Hepatocyte (in vitro differentiated cells and primary cell): ENCODE measurements around the genes GRIK1, KRTAP20-1, KRTAP20-4 and KRTAP11-1.

- RAMPAGE, long total RNA: no peak
- RRBS: no CpG with 5 or more reads among the region's 9 CpGs
These were observed 44.2 kb downstream of the MAP3K7CL start for GRCh38 chr21:29174558-29175072.

DNA sequence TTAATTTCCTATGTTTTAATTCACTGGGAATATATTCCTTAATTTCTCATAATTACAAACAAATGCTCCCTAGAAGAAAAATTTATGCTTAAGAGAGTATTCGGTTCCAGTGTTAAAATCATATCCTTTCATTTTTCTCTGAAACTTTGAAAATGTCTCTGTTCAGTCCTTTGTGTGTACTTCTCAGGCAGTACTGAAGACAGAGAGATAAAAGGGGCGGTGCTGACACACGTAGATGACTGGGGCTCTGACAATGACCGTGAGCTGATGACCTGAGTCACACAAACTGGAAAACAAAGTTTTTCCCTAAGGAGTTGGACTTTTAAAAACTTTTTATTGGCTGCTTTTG, 51.2 kb downstream of the MAP3K7CL start:
- RAMPAGE, long total RNA: no peak
- RRBS: no CpG with 5 or more reads among the region's 4 CpGs

DNA sequence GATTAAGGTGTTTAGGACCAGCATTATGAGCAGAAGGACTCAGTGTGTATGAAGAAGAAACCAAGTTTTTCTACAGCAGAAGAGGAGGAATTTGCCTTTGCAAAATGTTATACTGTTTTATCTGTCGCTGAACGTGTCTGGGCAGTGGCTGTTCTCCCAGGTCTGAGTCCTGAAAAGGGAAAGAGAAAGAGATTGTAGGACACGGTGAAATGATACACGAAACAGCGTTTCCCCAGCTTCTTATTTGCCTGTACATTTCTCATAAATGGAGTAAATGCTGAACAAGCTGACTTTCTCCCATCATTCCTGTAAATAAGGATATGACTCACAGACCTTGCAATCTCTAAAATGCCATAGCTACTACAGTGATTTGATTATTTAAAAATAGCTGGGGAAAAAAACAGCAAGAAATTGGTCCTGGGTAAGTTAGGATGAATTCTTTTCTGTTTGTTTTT, 51.6 kb downstream of the MAP3K7CL start:
- RAMPAGE, long total RNA: no peak
- RRBS: no CpG with 5 or more reads among the region's 5 CpGs

GRCh38 chr21:29232847-29234058, 65.5 kb upstream of the BACH1 start:
- RAMPAGE, long total RNA: no peak
- RRBS: no CpG with 5 or more reads among the region's 11 CpGs

DNA sequence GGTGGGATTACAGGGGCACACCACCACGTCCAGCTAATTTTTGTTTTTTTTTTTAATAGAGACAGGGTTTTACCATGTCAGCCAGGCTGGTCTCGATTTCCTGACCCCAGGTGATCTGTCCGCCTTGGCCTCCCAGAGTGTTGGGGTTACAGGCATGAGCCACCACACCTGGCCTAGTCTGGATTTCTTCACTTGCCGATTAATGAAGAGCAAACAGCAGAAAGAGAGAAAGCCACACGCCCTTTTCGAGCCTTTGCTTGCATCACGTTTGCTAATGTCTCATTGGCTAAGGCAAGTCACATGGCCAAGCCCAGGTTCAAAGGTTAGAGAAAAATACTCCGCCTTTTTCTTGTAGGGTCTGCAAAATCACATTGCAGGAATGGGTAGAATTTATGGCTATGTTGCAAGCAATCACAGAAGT, 26.9 kb upstream of the BACH1 start:
- RAMPAGE, long total RNA: no peak
- RRBS: no CpG with 5 or more reads among the region's 8 CpGs

- RAMPAGE, long total RNA: no peak
- RRBS: no CpG with 5 or more reads among the region's 3 CpGs
These were observed 1.9 kb downstream of the BACH1 start for GRCh38 chr21:29300709-29301028.

DNA sequence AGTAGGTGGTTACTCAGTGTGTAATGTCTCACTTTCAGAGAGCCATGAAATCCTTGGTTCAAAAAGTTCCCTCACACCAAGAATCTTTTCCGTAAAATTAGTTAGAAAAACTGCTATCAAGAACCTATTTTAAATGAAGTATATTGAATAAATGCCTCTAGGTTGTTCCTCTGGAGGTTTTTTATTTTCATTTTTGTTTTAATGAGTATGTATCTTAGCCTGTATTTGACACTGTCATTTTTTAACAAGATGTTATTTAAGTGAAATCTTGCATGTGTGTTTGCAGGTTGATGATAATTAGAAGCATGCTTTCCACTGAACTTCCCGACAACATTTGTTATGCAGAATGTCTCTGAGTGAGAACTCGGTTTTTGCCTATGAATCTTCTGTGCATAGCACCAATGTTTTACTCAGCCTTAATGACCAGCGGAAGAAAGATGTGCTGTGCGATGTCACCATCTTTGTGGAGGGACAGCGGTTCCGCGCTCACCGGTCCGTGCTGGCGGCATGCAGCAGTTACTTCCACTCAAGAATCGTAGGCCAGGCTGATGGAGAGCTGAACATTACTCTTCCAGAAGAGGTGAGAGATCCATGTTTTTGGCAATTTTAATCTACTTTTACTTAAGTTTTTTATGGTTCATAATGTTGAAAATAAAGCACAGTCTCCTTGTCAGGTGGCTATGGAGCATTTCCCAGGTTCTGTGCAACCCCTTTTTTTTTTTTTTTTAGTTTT, 22.4 kb downstream of the BACH1 start:
- RAMPAGE, long total RNA: no peak
- RRBS: no CpG with 5 or more reads among the region's 12 CpGs

DNA sequence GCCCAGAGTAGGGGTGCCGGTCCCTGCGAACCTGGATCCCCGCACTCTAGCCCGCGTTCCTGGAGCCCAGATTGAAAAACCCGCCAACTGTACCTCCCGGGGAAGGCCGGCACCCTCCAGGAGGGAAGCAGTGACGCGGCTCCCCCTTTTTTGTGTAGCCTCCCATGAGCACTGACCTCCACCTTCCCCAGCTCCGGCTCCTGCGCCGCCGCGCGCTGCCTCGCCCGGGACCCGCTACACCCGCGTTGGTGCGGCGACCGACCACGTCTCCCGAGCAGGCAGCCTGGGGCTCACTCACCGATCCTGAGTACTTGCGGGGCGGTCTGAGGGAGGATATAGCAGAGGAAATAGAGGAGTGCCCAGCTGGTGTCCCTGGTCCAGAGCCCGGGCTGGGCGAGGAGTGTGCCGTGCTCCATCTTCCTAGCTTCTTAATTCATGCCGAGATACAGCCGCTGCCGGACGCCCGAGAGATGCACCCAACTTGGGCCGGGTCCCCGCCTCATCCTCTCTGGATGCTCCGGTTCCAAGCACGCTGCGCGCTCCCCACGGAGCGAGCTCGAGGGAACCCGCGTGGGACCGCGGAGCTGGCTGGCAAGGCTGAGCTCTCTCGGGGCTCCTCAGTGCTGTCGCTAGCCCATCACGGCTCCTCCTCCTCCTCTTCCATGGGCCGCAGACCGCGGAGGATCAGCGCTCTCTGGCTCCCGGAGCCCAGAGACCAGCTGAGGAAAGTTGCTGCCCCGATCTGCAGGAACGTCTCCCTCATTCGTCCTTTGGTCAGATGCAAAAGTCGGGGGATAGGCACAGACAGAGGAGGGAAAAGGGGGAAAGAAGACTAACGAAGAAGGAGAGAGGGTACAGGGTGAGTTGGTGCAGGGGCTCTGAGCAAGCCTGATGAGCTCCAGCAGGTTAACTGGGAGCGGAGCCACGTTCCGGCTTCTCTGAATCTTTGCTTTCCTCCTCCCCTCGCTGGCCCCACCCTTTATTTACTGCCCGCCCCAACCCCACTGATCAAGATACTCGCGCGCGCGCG, at the start of gene GRIK1:
TSS of gene GRIK1 (minus strand) at position 912 of the 1,030 bp plus-strand sequence.
- RAMPAGE, long total RNA: no peak
- RRBS: 3% methylated on average over 15 of the region's 74 CpGs

- RAMPAGE, long total RNA: no peak
- RRBS: no CpG with 5 or more reads among the region's 9 CpGs
These were observed 254 bp upstream of the GRIK1 start for GRCh38 chr21:29940115-29940385.

DNA sequence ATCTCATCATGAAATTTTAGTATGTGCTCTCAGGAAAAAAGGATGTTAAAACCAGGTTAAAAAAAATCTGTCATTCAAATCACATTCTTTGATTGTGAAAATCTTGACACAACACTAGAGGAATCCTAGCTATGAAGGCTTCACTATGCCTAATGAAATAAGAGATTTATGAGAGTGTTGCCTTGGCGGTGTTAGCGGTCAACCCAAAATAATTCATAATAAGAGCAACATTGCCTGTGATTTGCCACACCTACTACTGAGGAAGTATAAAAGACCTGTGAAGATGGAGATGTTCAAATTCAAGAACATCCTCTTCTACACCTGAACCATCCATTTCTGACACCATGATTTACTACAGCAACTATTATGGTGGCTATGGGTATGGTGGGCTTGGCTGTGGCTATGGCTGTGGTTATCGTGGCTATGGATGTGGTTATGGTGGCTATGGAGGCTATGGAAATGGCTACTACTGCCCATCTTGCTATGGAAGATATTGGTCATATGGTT, at the start of gene KRTAP20-1:
TSS of gene KRTAP20-1 (plus strand) at position 315 of the 507 bp plus-strand sequence.
- RAMPAGE, long total RNA: no peak
- RRBS: no CpG with 5 or more reads among the region's 3 CpGs

GRCh38 chr21:30620453-30620815, at the start of gene KRTAP20-4:
Gene KRTAP20-4 (plus strand): TSS chr21:30620627.
- RAMPAGE, long total RNA: no peak
- RRBS: no CpG with 5 or more reads among the region's 3 CpGs

GRCh38 chr21:30881266-30881826, at the start of gene KRTAP11-1:
Gene KRTAP11-1 (minus strand): TSS chr21:30881580.
- RAMPAGE, long total RNA: no peak
- RRBS: 92% methylated on average over 2 of the region's 6 CpGs

DNA sequence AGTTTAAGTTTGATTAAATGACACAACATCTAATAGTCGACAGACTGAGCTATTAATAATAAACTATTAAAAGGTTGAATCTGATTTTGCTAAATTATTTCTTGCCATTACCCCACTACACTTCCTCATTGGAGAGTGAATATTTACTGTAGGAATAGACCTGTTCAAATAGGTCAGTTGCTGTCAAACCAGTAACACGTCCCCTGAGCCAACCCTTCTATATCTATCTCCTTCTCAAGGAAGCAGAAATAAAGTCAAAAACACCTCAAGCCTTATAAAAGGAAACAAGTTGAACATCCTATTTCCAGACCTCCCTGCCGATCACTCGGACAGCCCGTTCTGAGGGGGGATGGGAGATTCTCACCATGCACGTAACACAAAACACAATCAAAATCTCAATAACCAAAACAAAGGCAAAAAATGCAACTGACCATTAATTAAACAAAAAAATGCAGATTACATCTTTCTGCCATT, 121.5 kb upstream of the KRTAP19-8 start:
- RAMPAGE, long total RNA: no peak
- RRBS: no CpG with 5 or more reads among the region's 6 CpGs

DNA sequence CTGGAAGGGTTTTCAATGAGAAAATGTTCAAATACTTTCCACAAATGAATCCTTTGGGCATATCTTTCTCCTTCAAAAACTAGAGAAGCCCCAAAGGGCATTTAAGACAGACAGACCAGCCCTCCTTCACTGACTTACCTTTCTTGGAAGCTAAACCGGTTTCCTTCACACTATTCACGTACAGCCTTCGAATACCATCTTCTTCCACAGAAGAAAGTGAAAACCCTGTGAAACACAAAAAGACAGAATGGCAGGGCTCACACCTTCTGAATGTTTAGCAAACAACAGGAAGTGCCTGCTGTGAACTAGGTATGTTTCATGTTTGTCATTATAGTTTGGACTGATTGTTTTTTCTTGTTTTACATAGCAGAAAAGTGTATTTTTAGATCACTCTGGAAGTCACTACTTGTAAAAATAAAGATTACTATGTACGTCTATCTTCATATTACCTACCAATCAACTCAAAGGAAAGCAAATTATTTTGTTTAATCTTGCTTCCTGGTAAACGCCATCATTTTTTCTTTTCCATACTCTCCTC, 148.7 kb upstream of the KRTAP19-8 start:
- RAMPAGE, long total RNA: no peak
- RRBS: no CpG with 5 or more reads among the region's 5 CpGs

GRCh38 chr21:31543208-31543605, 116.3 kb upstream of the SOD1 start:
- RAMPAGE, long total RNA: no peak
- RRBS: no CpG with 5 or more reads among the region's 16 CpGs

GRCh38 chr21:31655095-31655604, 4.3 kb upstream of the SOD1 start:
- RAMPAGE, long total RNA: no peak
- RRBS: no CpG with 5 or more reads among the region's 16 CpGs

DNA sequence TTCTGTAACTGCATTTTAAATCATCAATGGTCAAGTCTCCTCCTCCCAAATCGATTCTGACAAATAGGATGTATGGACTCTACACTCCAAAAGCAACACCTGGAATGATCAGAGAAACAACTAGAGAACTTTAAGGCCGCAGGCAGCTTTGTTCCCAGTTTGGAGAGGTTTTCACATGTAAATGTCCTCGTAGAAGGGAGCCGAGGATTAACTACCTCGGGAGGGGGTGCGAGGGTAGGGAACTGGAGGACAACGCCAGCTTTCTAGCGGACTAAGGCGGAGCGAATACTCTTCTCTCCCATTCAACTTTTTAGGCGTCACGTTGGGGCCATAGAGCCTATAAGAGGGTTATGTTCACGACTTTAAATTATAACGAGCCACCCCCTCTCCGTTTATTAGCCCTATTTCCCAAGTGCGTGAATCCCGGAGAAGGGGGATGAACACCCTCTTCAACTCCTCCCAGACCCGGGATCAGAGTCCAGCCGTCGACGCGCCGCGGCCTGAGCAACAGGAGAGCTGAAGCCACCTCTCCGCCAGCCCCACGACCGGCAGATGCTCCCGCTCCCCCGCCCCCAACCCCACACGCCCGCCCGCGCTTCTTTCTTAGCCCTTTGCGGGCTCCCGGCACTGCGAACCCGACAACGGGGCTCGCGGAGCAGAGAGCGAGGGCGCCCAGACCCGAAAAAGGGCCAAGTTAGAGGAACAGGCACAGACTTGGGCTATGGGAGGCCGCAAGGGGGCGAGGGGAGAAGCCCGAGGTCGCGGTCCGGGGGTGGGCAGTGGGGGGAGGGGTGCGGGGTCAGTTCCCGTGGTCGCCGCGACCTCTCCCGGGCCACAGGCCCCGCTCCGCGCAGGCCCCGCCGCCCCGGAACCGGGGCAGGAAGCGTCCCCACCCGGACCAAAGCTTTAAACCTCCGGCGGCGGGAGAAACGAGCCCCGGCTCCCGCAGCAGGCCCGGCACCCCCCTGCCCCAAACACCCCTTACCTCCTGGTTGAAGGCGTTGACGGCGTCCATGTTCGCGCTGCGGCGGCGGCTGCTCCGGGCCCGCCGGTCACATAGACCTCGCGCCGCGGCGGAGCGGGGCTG, 897 bp downstream of the SCAF4 start:
- RAMPAGE, long total RNA: no peak
- RRBS: 2% methylated on average over 44 of the region's 88 CpGs

DNA sequence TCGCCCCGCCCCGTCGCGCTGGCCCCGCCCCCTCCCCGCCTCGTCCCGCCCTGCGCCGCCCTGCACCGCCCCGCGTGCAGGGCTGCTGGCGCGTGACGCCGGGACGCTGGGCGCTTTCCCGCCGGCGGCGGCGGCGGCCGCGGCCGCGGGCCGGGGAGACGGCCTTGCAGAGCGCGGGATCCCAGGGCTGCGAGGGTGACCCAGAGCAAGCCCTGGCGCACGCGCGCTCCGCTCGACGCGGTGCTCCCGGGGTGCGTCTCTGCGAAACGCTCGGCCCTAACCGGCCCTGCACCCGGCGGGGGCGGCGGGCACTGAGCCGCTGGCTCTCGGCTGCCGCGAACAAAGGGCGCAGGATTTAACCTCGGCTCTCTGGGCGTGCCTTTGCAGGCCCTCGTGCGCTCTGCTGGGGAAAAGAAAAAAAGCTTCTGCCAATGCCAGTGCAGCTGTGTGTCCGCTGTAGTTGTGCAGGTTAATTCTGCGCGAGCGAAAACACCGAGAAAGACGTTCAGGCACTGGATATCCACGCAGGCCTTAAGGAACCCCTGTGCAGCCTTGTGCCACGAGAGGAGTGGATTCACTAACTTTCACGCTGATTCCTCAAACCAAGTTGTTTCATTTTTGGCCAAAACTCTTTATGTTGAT, 362 bp upstream of the SCAF4 start:
- RAMPAGE, long total RNA: no peak
- RRBS: 4% methylated on average over 26 of the region's 71 CpGs

- RAMPAGE, long total RNA: no peak
- RRBS: no CpG with 5 or more reads among the region's 9 CpGs
These were observed 75.6 kb downstream of the HUNK start for GRCh38 chr21:31948289-31948998.

DNA sequence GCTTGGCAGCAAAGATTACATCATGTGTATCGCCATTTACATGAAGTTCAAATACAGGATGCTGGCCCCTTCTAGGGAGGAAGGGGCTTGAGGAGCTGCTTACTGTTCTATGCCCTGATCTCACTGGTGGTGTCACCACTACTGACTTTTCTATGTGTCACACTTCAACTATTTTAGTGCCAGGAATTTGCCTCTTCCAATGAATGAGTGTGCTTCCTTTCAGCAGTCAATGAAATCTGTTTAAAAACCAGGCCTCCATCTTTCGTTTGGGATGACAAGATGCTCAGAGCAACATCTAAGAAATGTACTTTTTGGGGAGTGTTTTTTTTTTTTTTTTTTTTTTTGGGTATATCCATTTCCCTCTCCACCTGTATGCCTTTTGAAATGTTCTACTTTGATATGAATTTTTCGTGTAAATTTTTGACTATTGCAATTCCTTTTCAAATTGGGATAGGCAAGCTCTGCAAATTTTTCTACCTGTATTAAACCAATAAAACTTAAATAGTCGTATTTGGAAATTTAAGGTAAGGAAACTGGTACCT, 31.3 kb downstream of the MRAP start:
- RAMPAGE, long total RNA: no peak
- RRBS: no CpG with 5 or more reads among the region's 4 CpGs